ENCODE measurements around a stretch of chr7.

GRCh38 chr7:99694117-99695042 lies 14.6 kb upstream of the CYP3A5 start:
- PRO-cap, result no peak

- PRO-cap, result no peak
Measured at GRCh38 chr7:99859931-99860818, 16.7 kb downstream of the OR2AE1 start.

DNA sequence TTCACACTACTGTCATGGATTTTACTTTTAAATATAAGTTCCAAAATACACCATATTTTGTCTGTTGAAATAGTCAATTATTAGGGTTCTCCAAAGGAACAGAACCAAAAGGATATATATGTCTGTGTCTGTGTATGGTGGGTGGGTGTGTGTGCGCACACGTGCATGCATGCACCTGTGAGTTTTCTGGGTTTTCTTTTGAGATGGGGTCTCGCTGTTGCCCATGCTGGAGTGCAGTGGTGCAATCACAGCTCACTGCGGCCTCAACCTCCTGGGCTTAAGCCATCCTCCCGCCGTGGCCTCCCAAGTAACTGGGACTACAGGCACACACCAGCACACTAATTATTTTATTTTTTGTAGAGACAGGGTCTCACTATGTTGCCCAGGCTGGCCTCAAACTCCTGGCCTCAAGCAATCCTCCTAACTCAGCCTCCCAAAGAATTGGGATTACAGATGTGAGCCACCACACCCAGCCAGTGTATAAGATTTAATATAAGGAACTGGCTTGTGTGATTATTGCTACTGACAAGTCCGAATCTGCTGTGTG lies 19.6 kb downstream of the TRIM4 start:
- PRO-cap, result no peak

DNA sequence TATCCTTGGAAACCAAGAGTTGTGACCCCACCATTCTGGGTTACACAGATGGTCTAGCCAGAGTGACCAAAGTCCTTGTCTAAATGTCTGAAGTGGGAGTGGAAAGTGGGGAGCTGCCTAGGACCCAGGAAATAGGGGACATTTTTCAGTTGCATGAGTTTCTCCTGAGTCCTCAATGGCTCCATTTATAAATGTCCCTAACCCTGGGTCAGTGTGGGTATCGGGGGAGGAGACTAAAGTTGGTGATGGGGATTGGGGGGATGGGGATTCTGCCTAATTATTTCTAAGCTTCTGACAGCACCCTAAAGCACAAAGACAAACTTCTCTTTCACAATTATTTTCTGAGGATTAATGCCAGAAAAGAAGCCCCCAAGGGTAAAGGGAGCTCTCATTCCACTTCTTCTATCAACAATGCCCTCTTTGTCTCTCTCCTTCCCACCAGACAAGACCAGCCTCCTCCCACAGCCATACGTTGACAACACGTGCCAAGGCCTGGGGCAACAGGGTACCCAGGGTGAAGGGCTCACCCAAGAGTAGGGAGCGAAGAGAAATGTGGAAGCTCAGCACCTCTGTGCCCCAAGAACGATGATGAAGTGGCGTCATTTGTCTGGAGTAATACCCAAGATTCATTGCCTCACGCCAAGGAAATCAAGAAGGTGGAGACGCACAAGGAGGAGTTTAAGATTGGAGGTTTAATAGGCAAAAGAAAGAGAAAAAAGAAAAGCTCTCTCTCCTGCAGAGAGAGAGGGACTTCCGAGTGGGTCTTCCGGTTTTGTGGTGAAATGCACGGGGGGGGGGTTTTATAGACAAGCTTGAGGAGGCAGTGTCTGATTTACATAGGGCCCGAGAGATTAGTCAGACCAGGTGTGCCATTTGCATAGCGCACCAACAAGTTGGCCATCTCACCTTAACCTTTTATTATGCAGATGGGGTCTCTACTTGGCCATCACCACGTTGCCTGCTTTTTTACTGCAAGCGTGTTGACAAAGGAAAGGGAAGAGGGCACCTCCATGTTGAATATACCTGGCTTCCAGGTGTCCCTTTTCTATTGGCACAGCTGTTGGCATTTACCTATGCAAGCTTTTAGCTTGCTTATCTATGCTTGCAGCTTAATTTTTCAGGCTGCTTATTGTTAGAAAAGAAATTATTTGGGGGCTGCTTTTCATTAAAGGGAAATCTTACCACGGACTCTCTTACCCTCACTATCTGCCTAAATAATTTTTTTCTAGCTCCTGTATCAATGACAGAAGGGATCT lies 14.5 kb upstream of the GJC3 start:
- PRO-cap, result bidirectional peak, plus-strand start at position 530 of the sequence, minus-strand start at position 428 of the sequence; bidirectional peak, plus-strand start at position 969 of the sequence, minus-strand start at position 776 of the sequence

- PRO-cap, result no peak
Measured at GRCh38 chr7:100070539-100071258, 10.8 kb downstream of the ZNF3 start.

GRCh38 chr7:100089472-100090252 lies 893 bp downstream of the COPS6 start:
- PRO-cap, result no peak

DNA sequence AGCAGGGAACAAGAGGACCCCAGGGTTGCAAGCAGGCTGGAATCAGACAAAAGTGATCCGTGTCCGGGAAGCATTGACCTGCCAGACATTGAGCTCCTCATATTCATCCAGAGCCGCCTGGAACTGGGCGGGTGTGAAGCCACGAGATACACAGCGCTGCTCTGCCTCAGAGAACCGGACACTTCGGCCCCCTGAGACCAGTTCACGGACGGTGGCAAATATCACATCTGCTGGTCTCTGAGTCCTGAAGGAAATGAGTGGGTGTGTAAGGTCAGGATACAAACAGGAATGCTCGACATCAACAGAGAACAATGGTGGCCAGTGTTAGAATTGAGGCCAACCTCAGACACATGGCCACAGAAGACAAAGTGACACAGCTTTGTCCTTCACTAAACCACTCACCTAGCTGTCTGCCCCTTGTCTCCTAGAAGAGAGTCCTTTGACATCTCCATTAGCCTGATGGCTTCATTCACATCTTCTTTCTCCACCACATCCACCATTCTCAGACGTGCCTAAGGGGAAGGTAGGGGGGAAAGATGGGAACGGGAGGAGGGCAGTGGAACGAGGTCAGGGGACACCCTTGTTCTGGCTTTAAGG lies 4.2 kb downstream of the COPS6 start:
- PRO-cap, result no peak

GRCh38 chr7:100121990-100123114 lies 2.9 kb downstream of the CNPY4 start:
- PRO-cap, result no peak

DNA sequence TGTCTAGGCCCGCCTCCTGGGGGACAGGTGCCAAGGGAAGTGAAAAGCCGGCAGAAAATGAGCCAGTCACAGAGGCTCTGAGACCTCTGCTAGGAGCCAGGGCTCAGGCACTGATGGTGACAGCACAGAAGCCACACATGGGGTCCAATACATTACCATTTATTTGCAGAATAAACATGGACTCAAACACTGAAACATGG lies 946 bp upstream of the GAL3ST4 start:
- PRO-cap, result no peak

GRCh38 chr7:100210096-100211105 lies 9.3 kb upstream of the PVRIG start:
- PRO-cap, result no peak

DNA sequence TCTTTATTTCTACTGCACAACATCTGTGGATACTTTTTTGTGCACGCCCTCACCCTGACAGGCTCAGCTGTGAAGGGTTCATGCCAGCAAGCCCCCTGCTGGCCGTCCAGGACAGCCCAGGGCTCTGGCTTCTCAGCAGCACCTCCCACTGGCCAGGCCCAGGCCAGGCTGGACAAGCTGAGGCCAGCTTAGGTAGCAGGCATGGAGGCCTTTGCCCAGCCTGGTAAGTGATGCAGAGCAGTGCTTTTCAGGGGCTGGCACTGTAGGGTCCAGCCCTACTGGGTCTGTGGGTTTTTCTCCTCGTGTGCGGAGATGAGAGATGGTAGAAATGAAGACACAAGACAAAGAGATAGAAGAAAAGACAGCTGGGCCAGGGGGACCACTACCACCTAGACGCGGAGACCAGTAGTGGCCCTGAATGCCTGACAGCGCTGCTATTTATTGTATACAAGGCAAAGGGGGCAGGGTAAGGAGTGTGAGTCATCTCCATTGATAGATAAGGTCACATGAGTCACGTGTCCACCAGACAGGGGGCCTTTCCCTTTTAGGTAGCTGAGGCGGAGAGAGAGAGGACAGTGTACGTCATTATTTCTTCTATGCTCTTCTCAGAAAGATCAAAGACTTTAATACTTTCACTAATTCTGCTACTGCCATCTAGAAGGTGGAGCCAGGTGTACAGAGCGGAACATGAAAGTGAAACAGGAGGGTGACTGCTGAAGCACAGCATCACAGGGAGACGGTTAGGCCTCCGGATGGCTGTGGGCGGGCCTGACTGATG lies 13.2 kb upstream of the PILRB start:
- PRO-cap, result no peak

GRCh38 chr7:100357167-100357684 lies 691 bp upstream of the PILRB start:
- PRO-cap, result no peak

- PRO-cap, result no peak
Measured at GRCh38 chr7:100374594-100374890, 1.3 kb downstream of the PILRA start.

DNA sequence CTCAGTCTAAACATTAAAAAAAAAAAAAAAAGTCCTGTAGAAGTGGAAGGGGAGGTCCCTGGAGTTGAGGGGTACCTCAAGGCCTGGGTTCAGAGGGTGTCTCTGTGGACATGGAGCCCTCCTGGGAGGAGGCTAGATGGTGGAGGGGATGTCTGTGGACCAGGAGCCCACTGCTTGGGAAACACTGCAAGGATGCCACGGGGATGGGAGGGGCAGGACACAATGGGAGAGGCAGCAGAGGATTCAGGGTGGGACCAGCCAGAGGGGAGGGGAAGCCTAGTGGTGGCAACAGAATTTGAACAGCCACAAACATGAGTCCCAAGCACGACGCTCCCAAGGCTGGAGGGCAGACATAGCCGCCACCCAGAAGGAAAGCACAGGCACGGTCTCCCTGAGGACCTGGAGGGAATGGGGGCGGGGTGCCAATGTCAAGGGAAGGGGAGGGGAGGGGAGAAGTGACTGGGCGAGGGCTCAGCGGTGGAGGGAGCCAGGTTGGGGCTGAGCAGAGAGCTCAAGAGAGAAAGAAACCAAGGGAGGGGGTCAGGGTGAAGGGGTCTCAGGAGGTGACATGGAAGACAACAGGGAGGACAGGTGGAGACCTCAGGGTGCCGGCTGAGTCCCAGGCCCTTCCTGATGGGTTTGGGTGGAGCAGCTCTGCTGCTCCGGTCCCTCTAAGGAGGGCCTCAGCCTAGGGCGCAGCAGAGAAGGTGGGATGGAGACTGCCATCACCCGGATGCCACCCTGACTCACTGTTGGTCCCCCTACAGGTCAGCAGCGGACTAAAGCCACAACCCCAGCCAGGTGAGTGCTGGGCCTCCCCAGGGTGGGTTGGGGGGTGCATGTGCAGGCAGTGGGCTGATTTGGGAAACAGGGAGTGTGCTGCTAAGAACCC lies 24.1 kb downstream of the PILRA start:
- PRO-cap, result no peak

GRCh38 chr7:100433230-100433883 lies 2.9 kb downstream of the PPP1R35 start:
- PRO-cap, result no peak

- PRO-cap, result no peak
Measured at GRCh38 chr7:100433884-100434347, 2.4 kb downstream of the PPP1R35 start.

DNA sequence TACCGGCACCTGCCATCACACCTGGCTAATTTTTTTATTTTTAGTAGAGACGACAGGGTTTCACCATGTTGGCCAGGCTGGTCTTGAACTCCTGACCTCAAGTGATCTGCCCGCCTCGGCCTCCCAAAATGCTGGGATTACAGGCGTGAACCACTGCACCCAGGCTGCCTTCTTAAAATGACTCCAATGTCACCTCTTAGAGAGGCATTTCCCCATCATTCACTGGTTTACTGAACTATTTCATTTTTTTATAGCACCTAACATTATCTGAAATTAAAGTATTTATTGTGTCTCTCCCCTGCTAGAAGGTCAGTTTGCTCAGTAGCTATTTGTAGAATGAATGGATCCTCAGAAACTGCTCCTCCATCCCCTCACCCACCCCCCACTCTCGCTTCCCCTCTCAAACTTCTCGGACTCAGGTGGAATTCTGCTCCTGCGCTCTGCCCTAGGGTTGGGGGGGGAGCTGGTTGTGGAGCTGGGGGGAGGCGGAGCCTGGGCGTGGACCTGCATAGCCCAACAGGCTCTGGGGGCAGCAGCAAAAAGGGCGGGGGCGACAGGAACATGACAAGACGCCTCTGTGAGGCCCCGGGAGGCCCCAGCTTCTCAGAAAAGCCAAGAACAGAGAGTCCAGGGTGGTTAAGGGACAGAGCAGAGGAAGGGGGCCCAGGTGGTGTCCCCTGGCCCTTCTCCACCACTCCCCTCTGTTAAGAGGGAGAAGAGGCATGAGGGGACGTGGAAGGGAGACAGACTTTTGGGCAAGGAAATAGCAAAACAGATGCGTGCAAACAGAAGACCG lies 3.6 kb downstream of the TSC22D4 start:
- PRO-cap, result no peak

DNA sequence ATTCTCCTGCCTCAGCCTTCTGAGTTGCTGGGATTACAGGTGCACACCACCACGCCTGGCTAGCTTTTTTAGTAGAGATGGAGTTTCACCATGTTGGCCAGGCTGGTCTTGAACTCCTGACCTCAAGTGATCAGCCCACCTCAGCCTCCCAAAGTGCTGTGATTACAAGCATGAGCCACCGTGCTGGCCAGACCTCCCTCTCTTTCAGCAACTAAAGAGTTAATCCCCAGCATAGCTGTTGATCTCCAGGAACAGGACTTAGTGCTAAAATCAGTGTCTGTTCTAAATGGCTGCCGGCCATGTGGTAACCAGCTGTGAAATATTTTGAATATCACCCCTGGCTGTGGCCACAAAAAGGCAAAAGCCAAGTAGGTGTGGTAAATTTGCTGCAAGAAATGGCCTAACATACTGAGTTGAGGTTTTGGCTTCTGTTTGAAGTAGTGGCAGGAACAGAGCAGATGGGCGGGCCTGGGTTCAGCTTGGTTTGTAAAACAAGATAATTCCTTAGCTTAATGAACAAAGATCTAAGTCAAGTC lies 22.9 kb upstream of the AGFG2 start:
- PRO-cap, result unidirectional peak, plus-strand start at position 267 of the sequence

DNA sequence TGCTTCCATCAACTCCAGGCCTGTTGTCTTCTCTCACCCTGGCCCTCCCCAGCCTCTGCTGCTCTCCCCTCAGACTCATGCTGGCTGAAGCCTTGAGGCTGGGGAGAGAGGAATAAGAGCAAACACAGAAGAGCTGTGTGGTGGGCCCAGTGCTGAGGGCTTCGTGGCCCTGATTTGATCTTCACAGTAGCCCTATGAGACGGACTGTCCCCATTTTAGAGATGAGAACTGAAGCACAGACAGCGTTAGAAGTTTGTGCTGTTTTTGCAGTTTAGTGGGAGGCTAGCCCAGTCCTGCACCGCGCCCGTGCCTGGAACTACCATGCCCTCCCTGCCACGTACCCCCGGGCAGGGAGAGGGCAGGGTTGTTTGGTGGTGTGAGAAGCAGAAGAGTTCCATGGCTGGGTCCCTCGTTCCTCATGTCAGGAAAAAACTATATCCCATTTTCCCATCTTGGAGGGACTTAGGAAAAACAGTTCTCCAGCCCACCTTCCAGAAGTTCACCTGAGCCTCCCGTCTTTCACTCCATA lies 10.3 kb downstream of the SAP25 start:
- PRO-cap, result no peak

GRCh38 chr7:100576103-100577225 lies 2.8 kb upstream of the SAP25 start:
- PRO-cap, result no peak

All from H9 (cell line).